Peyer's patch (tissue), 4 donors: ENCODE data around the gene TEX33.

GRCh38 chr22:36470557-36471006, 10.9 kb downstream of the TXN2 start:
- PRO-cap = no peak
- RAMPAGE, long total RNA, 4 experiments = no peak in any of the 4 experiments

- PRO-cap = no peak
- RAMPAGE, long total RNA, 4 experiments = no peak in any of the 4 experiments
These were observed 24.6 kb downstream of the CSF2RB start for GRCh38 chr22:36937933-36938557.

DNA sequence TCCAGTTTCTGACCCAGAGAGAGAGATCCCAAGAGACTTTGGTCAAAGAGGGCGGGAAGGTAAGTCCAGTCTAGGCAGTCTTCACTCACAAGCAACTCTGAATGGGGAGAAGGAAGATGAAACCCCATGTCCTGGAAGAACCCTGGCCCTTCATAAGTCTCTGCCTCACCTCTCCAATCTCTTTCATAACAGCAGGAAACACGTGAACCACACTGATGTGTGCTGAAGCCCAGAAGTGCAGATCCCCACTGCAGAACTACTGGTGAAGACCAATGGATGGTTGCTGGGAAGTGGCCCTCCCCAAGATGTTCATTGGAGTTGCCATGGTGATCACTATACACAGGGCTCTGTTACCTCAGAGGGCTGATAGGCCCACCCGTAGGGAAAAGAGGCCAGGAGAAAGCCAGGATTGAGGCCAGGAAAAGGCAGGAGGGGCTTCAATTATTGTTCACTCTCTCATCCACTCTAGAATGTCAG, at the start of gene TEX33:
TSS of gene TEX33 (minus strand) at position 292 of the 477 bp plus-strand sequence.
- PRO-cap = no peak
- RAMPAGE, long total RNA, 4 experiments = no peak in any of the 4 experiments

GRCh38 chr22:37018064-37018469, 1.2 kb downstream of the TST start:
- PRO-cap = bidirectional peak, plus-strand start at chr22:37018240, minus-strand start at chr22:37018177
- RAMPAGE, long total RNA, 4 experiments = start-site peak on the minus strand in 2 of 4 experiments, at chr22:37018138-37018307 at its widest, 5 to 35 reads per replicate

DNA sequence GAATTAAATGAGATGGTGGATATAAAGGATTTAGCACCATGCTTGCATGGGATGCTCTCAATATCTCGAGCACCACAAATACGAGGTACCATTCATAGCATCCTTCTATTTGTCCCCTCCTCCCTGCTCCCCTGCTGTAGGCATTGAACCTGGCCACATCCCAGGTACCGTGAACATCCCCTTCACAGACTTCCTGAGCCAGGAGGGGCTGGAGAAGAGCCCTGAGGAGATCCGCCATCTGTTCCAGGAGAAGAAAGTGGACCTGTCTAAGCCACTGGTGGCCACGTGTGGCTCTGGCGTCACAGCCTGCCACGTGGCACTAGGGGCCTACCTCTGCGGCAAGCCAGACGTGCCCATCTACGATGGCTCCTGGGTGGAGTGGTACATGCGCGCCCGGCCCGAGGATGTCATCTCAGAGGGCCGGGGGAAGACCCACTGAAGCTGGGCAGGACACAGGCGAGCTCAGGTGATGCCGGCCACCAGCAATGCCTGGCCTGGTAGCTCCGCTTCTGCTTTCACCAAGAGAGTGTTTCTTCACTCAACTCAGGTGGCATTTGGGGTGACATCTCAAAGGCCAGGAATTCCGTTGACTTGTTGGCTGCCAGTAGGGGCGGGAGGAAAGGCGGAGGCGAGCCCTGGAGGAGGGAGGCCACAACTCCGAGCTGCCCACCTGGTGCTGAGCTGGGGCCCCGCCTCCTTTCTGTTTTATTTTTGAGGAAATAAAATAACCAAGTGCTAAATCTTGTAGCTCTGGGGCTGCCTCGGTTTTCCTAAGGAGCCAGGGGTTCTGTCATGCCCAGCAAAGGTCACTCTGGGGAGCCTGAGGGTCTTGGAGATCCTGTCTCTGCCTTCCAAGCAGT, 9.8 kb downstream of the MPST start:
- PRO-cap = no peak
- RAMPAGE, long total RNA, 4 experiments = no peak in any of the 4 experiments

- PRO-cap = no peak
- RAMPAGE, long total RNA, 4 experiments = no peak in any of the 4 experiments
These were observed 28.1 kb downstream of the KCTD17 start for GRCh38 chr22:37079328-37080414.

- PRO-cap = no peak
- RAMPAGE, long total RNA, 4 experiments = no peak in any of the 4 experiments
These were observed 17.6 kb upstream of the IL2RB start for GRCh38 chr22:37167176-37167770.

GRCh38 chr22:37170182-37170545, 17.9 kb downstream of the C1QTNF6 start:
- PRO-cap = no peak
- RAMPAGE, long total RNA, 4 experiments = no peak in any of the 4 experiments

DNA sequence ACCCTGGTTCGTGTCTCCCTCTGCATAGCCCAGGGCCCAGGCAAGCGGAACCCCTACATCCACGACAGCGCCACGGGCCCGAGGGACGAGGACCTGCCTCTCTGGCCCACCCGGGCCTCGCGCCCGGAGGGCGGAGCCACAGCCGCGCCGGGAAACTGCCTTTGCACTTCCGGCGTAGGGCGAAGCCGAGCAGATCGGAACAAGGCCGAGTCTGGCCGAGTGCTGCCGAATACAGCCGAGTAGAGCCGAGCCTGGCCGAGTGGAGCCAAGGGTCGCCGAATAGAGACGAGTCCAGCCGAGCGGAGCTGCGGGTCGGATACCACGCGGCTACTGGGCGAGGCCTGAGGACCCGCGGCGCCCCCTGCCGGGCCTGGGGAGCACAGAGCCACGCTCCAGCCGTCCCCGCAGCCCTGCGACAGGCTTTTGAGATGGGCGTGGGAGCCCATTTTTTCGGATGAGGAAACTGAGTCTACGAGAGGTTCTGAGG, 11.3 kb upstream of the C1QTNF6 start:
- PRO-cap = bidirectional peak, plus-strand start at position 288 of the sequence, minus-strand start at position 74 of the sequence
- RAMPAGE, long total RNA, 4 experiments = start-site peak on the minus strand in 1 of 4 experiments, centred at position 126 of the sequence, 17 reads per replicate

GRCh38 chr22:37229930-37230450, 14.1 kb downstream of the RAC2 start:
- PRO-cap = bidirectional peak, plus-strand start at chr22:37230340, minus-strand start at chr22:37230158
- RAMPAGE, long total RNA, 4 experiments = no peak in any of the 4 experiments

DNA sequence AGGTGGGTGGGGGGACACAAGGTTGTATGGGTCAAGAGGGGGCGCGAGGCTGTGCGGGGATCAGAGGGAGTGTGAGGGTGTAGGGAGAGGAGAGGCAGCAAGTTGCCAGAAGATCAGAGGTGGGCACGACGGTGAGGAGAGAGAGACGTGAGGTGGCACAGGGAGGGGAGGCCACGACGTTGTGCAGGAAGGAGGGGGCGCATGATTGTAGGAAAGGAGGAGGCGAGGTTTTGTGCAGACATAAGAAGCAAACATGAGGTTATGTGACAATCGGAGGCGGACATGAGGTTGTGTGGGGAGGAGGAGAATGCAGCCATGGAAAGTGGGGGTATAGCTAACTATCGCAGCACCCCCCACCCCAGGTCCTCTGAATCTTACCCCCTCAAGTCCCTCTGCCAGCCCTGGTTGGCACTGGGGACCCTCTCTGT, 12.7 kb downstream of the RAC2 start:
- PRO-cap = no peak
- RAMPAGE, long total RNA, 4 experiments = no peak in any of the 4 experiments

DNA sequence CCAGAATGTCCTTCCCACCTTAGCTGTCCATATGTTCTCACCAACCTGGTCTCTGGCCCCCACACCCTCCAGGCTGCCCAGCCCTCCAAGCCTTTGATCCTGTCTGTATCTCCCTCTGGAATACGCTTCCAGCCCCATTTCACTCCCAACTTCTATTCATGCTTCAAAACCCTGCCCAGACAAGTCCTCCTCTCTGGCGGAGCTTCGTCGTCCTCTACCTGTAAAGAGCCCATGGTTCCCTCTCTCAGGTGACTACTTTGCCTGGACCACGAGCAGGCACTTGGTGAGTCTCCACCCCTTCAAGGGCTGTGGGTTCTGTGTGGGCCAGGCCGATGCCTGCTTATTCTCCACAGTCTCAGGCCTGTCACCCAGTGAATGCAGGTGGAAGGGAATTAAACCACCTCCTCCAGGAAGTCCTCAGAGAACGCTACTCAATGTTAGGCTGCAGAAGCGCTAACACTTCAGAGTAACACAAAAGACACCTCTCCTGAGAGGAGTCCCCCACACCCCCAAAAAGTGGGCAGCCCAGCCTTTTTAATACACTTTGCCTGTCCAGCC, 9.3 kb downstream of the RAC2 start:
- PRO-cap = no peak
- RAMPAGE, long total RNA, 4 experiments = no peak in any of the 4 experiments

DNA sequence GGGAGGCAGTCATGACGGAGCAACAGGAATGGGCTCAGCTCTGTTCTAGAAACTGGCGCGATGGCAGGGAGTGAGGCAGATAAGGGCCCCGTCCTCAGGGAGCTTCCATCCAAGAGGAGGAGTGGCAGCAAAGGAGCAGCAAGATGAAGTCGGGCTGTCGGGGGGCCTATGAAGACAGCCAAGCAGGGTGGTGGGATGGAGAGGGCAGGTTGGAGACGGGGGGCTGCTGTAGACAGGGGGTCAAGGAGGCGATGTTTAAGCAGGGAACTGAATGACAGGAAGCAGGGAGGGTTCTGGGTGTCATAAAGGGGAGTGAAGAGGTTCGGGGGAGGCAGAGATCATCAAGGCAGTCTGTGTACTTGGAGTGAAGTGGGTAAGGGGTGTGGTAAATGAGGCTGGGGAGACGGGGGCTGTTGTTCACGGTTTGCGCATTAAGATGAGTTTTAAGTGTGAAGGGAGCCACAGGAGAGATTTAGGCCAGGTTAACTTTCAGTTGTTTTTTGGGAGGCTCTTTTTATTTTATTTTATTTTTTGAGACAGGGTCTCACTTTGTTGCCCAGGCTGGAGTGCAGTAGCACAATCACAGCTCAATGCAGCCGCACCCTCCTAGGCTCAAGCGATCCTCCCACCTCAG, 6.2 kb downstream of the RAC2 start:
- PRO-cap = no peak
- RAMPAGE, long total RNA, 4 experiments = no peak in any of the 4 experiments

GRCh38 chr22:37284789-37285331, 2.6 kb downstream of the CYTH4 start:
- PRO-cap = no peak
- RAMPAGE, long total RNA, 4 experiments = no peak in any of the 4 experiments

- PRO-cap = no peak
- RAMPAGE, long total RNA, 4 experiments = no peak in any of the 4 experiments
These were observed 20.4 kb downstream of the CYTH4 start for GRCh38 chr22:37302381-37303382.

- PRO-cap = bidirectional peak, plus-strand start at chr22:37469953, minus-strand start at chr22:37469864
- RAMPAGE, long total RNA, 4 experiments = no peak in any of the 4 experiments
These were observed 16.6 kb downstream of the MFNG start for GRCh38 chr22:37469333-37470280.

GRCh38 chr22:37502268-37503168, 16.3 kb upstream of the MFNG start:
- PRO-cap = bidirectional peak, plus-strand start at chr22:37502607, minus-strand start at chr22:37502475
- RAMPAGE, long total RNA, 4 experiments = no peak in any of the 4 experiments

- PRO-cap = no peak
- RAMPAGE, long total RNA, 4 experiments = start-site peak on the minus strand in 1 of 4 experiments, at chr22:37510185-37510476 at its widest, 86 reads per replicate
These were observed 9.1 kb downstream of the CARD10 start for GRCh38 chr22:37510012-37510586.

DNA sequence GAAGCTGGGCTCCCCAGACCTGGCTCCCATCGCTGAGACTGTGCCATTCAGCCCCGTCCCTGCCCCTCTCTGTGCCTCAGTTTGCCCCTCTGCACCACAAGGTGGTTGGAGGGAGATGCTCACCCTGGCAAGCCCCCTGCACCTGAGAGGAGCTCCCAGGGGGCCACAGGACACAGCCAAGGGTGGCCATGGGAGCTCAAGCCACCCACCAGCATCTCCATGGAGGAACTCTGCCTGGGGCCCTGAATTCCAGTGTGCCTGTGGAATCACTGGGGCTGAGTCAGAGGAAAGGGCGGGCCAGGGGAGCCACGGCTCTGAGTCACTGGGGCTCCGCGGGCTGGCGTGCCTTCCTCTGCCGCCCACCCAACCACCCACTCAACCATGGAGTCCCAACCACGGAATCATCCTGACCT, 6.1 kb upstream of the CARD10 start:
- PRO-cap = unidirectional peak, minus-strand start at position 232 of the sequence
- RAMPAGE, long total RNA, 4 experiments = no peak in any of the 4 experiments

DNA sequence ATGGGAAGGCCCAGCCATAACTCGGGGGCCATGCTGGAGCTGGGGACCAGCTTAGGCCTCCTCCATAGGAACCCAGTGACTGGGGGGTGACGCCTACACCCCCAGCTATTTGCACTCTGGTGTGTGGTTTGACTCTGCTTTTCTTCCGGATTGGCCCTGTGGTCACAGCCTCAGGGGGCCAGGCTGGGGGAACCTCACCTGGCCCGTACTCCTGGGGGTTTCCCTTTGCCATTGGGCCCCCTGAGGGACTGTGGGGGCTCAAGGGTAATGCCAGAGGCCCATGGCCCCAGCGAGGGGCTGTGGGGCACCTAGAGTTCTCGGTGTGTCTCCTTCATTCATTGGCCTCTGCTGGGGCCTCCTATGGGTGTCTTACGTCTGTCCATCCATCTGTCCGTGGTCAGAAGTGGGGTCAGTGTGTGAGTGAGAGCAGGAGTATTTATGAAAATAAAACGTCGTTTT, 6.3 kb upstream of the SH3BP1 start:
- PRO-cap = no peak
- RAMPAGE, long total RNA, 4 experiments = no peak in any of the 4 experiments